A673 (cell line): Measurements from ENCODE around the gene CTDSPL2.

- PRO-cap: bidirectional peak, plus-strand start at chr15:44427642, minus-strand start at chr15:44427551; bidirectional peak, plus-strand start at chr15:44427834, minus-strand start at chr15:44427884; bidirectional peak, plus-strand start at chr15:44427921, minus-strand start at chr15:44427929; unidirectional peak, minus-strand start at chr15:44428010
These were observed at the start of gene CTDSPL2 for GRCh38 chr15:44427495-44428226. CTDSPL2 (plus strand) TSS chr15:44427629.

DNA sequence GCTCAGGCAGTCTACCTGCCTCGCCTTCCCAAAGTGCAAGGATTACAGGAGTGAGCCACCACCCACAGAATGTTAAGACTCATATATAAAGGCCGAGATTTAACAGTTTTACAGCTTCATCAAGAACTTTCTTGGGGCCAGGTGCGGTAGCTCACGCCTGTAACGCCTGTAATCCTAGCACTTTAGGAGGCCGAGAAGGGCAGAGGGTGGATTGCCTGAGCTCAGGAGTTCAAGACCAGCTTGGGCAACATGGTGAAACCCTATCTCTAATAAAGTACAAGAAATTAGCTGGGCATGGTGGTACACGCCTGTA lies 46.6 kb downstream of the CTDSPL2 start:
- PRO-cap: no peak

DNA sequence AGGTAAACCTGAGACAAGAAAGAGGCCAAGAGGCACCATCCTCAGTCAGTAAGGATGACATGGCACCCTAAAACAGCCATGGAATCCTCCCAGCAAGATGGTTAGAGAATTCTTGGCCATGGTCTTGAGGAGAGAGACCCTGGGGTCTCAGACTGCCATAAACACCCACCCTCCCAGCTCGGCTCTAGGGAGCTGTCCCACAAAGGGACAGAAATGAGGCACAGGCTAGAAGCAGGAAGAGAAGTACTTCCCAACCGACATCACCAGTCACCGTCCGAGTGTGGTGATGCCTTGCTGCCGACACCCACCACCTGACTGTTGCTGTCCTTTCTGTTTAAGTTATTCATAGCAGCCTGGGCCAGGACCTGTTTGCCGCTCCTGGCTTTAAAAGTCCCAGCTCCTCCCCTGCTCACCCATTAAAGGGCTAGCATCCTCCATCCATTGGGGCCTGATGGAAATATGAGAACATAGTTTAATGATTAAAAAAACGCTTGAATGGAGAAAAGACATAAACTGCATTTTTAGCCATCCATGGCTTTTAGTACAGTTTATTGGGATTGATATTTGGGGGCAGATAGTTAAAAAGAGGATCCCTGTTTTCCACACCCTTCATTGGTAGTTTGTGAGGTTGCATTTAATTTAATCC lies 13.2 kb upstream of the SPG11 start:
- PRO-cap: no peak

DNA sequence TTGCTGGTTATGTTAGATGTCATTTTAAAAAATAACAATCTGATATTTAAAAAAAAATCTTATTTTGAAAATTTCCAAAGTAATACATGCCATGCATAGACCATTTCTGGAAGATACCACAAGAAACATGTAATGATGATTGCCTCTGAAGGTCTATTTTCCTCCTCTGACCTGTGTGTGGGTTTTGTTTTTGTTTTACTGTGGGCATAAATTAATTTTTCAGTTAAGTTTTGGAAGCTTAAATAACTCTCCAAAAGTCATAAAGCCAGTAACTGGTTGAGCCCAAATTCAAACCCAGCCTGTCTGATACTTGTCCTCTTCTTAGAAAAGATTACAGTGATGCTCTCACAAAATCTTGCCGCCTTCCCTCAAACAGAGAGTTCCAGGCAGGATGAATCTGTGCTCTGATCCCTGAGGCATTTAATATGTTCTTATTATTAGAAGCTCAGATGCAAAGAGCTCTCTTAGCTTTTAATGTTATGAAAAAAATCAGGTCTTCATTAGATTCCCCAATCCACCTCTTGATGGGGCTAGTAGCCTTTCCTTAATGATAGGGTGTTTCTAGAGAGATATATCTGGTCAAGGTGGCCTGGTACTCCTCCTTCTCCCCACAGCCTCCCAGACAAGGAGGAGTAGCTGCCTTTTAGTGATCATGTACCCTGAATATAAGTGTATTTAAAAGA lies 2.1 kb downstream of the B2M start:
- PRO-cap: no peak

- PRO-cap: no peak
These were observed 3.7 kb downstream of the B2M start for GRCh38 chr15:44715034-44715343.

DNA sequence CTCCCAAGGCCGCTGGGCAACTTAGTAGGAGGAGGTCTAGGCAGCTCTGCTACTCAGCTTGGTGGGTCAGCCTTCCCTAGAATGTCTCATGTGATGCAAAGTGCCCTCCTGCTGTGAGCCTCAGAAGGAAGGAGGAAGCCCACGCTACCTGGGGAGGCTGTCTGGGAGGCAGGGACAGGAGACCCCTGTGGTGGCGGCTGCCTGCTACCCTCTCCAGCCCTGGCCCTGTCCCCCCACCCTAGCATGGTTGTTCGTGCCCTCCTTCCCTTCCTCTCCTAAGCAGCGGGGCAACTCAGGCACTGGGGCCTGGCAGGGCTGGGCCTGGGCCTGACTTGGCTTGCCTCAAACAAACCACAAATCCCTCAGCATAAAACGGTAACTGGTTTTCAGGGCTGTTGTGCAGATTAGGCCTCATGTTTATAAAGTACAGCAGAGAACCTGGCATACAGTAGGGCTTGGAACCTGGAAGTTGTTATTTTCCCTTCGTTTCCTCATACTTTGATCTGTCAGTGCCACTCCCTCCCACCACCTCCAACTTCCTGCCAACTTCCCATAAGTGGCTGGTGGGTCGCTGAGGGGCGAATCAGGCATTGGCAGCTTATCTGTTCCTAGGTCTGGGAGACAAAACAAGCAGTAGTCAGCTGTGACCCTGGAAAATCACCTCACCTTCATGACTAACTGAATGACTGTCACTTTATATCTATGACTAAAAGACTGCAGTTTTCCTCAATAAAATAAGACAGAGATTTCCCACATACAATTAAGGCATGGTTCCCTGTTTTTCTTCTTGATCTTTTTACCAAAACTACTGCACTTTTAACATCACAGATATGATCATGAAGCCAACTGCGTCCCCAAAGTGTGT lies 94.3 kb downstream of the TRIM69 start:
- PRO-cap: no peak

DNA sequence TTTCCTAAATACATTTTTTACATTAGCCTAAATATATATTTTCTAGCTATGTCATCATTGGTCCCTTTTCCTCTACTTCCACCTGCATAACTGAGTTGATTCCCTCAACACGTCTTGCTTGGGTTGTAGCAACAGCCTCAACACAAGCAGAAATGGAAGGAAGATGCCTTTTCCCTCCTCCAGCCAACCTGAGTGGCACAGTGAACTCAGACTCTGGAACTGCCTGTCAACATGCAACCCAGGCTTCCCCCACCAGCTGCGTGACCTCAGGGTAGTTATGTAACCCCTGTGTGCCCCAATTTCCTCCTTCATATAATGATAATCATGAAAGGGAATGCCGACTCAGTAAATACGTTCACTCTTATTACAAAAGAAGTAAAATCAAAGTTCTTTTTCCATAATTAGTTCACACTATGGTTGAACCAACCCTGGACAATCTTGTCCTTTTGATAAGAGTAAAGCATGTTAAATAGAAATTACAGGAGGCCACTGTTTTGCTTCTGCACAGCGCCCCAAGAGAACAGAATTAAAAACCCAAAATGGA lies 101.7 kb upstream of the TERB2 start:
- PRO-cap: no peak

GRCh38 chr15:45030612-45031121 lies 7.7 kb downstream of the SORD start:
- PRO-cap: no peak

- PRO-cap: no peak
These were observed 20.0 kb downstream of the SORD start for GRCh38 chr15:45043025-45043436.

GRCh38 chr15:45164792-45165791 lies 22.7 kb downstream of the SHF start:
- PRO-cap: no peak

GRCh38 chr15:45184251-45185406 lies 3.1 kb downstream of the SHF start:
- PRO-cap: no peak

DNA sequence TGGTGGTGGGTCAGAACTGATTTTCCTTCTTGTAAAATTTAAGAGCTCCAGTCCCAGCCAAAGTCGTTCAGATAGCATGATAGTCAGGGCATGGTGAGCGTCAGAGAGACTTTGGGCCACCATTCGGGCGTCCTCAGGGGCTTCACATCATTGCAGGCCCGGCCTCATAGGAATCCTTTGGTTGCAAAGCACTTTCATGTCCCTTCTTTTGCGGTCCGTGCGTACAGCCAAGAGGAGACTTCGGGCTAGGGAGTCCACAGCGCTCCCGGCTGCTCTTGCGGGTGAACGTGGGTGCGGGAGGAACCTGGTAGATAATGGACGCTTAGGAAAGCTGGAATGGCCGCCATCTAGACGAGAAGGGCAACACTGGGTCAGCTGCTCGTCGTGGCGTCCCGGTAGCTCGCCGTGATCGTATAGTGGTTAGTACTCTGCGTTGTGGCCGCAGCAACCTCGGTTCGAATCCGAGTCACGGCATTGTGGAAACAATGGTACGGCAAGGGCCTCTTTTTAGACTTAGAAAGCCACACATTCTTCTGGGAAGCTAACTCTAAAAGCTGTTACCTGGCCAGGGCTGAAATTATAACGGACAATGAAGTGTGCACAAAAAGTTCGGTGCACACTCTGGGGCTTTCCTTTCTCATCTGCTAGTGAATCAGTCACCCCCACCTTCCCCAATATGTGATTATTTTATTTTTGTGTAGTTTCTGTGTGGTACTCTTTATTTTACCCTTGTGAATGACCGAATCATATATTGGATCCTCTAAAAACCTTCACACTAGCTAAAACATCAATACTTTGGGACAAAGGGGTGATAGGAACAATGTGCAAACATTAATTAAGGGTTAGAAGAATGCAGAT lies 13.2 kb upstream of the SHF start:
- PRO-cap: bidirectional peak, plus-strand start at position 385 of the sequence, minus-strand start at position 415 of the sequence

GRCh38 chr15:45391930-45392607 lies 10.1 kb upstream of the SPATA5L1 start:
- PRO-cap: no peak

DNA sequence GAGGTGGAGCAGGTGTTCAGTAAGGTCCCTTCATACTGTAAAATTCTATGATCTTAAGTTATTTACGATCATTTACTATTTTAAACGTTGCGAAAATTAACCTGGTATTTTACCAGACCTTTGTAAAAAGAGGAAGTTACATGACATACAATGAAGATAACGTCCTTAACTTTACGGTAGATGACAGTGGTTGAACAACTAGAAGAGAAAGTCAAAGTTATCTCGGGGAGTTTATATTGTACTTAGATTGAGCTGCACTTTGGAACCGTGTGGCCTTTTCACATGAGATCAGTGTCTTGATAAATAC lies 1.1 kb downstream of the SLC30A4 start:
- PRO-cap: no peak

- PRO-cap: no peak
These were observed 1.2 kb upstream of the BLOC1S6 start for GRCh38 chr15:45585785-45586480.

GRCh38 chr15:45635699-45636238 lies 940 bp downstream of the SQOR start:
- PRO-cap: no peak

DNA sequence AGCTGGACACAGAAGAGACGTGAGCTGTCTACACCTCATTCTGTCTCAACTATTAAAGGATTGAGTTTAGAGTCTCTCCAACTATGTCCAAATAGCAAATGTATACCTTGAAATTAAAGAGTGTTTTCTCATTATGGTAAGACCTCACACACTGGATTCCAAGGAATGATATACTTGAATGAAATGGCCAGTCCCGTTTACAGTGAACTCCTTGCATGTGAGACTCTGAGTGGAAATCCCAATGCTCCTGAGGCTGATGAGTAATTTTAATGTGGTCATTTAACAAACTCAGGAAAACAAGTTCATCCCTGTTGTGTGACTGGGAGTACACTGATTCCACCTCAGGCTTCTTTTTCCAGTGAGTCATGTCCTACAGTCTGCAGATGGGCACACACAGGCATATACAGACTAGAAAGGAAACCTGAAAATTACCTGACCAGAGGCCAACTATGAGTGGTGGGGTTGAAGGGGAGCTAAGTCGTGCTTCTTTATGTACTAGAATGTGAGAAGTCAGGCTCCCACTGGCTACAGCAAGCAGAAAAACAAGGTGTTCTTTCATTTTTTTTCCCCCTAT lies 5.7 kb downstream of the SQOR start:
- PRO-cap: no peak

DNA sequence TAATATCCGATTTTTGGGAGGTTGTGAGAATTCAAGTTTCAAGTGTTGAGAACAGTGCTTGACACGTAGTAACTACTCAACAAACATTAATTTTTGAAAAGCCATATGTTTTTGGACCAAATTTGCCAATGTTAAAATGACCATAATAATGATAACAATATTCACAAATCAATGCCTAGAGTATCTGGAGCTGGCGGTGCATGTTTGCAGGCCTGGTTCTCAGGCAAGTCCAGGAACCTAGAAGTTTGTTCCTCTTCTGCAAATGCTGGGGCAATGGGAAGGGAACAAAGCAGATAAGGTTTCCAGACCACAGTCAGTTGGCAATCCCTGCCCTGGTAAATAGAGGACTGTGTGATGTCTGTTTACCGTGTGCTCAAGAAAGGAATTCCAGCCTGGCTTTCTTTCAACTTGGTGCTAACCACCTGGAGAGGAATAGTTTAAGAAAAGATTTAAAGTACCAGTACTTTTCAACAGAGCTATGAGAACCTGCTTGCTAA lies 220.3 kb downstream of the SQOR start:
- PRO-cap: no peak

GRCh38 chr15:47812466-47813012 lies 95.2 kb downstream of the SEMA6D start:
- PRO-cap: no peak

DNA sequence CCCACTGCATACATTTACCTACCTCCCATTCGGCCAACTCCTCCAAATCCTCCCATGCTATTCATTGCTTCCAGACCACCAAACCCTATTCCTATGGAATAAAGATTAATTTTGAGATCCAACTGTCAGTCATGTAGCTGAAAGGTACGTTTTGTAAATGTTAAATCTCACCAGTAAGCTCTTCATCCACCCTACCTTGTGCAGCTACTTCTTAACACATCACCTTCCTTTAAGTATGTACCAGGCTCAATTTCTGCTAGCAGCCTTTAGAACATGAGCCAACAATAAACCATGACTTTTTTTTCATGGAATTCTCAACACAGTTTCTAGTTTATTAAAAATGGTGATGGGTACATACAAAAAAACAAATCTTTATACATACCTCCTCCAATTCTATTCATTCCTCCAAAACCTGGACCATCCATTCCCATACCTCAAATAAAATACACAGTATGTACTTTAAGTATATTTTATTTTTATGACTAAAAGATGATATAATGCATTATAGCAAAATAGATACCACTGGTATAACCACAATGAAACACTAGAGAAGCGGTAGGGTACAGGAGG lies 26.2 kb downstream of the MYEF2 start:
- PRO-cap: no peak